Mesangial cell (primary cell): ENCODE measurements around the gene TSPAN32.

GRCh38 chr11:2300191-2300669 lies 1.5 kb downstream of the C11orf21 start:
- RAMPAGE, long total RNA = no peak

GRCh38 chr11:2301707-2302822 lies at the start of gene TSPAN32:
Gene TSPAN32, plus strand, starts transcription at chr11:2302013.
- RAMPAGE, long total RNA = no peak

- RAMPAGE, long total RNA = no peak
These were observed 2.4 kb upstream of the CD81 start for GRCh38 chr11:2374803-2375083.

DNA sequence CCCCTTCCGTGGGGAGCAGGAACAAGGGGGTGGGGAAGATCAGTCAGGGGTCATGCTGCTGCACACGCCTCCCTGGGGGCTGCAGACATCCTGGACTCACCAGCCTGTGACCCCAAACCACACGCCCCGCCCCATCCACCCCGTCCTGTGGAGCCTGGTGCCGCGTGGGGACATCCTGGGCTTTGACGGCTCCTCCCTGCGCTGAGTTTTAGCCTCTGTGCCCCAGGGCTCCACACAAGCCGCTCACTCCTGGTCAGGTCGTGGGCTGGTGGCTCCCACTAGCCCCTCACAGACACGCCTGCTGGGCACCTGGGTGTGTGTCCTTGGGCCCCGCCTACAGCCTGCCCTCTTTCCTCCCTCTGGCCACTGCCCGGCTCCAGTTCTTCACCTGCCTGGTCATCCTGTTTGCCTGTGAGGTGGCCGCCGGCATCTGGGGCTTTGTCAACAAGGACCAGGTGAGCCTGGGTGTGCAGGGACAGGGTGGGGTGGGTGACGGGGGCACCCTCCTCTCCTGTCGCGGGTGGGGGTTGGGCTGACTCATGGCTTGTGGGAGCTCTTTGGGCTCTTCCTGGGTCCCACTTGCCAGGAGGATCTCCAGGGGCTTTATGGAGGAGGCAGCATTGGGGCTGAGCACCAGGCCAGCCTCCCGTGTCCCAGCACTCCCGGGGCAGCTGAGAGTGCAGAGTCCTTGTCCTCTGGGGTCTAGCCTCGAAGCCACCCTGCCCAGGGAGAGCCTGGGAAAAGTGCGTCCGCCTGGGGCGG lies 5.8 kb upstream of the TSSC4 start:
- RAMPAGE, long total RNA = no peak

GRCh38 chr11:2575068-2575354 lies 130.2 kb downstream of the KCNQ1 start:
- RAMPAGE, long total RNA = no peak

GRCh38 chr11:2642317-2643257 lies 197.8 kb downstream of the KCNQ1 start:
- RAMPAGE, long total RNA = no peak

- RAMPAGE, long total RNA = no peak
These were observed 205.3 kb downstream of the KCNQ1 start for GRCh38 chr11:2649940-2650719.

DNA sequence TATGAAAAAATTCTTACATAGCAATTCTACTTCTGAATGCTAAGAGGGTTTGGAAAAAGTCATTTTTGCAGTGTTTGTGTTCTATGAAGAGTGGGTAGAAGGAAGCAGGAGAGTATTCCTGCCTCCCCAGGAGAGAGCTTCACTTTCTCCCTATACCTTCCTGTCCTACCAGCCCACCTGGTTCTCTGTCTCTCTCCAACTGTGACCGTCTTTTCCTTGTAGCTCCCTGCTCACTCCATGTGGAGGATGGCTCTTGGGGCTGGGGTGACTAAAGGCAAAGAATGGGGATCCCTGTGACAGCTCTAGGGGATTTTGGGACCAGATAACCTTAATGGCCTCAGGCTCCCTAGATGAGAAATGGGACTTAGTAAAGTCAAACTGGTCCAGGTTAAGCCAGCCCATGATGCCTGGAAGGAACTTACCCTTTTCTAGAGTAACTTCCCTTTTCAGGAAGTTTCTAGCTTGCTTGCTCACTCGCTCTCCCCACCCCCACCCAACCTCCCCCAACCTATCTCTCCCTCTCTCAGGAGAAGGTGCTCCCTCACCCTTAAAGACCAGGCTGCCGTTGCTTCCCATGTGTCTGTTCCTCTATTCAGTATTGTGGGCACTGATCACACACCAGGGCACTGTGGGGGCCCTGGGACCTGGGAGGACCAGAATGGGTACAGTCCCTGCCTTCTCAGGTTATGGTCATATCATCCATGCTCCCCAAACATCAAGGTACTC lies 204.3 kb downstream of the CDKN1C start:
- RAMPAGE, long total RNA = no peak

DNA sequence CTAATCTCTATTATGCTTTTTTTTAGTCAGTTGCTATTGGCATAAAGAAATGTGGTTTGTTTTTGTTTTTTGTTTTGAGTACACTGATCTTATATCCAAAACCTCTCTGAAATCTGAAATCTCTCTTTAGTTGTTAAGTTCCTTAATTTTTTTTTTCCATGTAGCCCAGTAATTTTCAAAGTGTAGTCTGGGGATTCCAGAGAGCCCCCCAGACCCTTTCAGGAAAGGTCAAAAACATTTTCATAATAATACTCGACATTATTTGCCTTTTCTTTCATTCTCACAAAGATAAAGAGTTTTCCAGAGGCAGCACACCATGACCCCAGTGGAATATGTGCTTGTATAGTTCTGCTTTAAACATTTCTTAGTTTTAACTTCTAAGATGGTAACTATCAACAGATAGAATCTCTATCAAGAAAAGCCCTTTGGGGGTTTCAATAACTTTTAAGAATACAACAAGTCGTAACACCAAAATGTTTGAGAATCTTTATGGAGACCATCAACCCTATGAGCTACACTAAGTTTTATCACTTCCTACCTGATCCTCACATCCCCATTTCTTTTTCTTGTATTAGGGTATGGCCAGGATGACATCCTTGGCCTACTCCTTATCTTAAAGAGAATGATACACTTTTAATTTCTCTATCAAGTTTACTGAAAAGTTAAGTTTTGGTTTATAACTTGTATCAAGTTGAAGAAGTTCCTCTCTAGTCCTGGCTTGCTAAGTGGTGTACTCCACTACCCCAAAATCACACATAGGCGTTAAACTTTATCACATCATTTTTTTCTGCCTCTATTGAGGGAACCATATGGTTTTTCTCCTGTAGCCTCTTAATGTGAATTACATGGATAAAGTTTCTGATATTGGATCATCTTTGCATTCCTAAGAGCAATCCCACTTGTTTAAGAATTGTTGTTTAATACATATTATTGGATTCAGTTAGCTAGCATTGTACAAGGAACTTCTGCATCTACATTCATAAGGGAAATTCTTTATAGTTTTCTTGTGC lies 188.4 kb downstream of the CDKN1C start:
- RAMPAGE, long total RNA = no peak

DNA sequence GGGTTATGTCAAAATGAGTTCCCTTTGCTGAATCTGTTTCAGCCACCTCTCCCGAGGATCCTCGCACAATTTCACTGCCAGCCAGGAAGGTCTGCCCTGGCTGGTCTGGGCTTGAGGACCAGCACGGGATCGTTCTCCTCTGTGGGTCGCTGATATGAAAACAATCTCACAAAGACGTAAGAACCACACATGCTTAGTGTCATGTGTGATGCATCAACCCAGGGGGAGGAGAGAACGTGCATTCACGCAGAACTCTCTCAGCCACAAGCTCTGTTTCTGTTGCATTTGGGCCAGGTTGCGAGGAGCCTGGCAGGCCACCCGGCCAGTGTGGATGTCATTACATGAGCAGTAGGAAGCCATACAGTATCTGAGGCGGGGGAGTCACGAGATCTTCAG lies 132.7 kb downstream of the CDKN1C start:
- RAMPAGE, long total RNA = no peak

DNA sequence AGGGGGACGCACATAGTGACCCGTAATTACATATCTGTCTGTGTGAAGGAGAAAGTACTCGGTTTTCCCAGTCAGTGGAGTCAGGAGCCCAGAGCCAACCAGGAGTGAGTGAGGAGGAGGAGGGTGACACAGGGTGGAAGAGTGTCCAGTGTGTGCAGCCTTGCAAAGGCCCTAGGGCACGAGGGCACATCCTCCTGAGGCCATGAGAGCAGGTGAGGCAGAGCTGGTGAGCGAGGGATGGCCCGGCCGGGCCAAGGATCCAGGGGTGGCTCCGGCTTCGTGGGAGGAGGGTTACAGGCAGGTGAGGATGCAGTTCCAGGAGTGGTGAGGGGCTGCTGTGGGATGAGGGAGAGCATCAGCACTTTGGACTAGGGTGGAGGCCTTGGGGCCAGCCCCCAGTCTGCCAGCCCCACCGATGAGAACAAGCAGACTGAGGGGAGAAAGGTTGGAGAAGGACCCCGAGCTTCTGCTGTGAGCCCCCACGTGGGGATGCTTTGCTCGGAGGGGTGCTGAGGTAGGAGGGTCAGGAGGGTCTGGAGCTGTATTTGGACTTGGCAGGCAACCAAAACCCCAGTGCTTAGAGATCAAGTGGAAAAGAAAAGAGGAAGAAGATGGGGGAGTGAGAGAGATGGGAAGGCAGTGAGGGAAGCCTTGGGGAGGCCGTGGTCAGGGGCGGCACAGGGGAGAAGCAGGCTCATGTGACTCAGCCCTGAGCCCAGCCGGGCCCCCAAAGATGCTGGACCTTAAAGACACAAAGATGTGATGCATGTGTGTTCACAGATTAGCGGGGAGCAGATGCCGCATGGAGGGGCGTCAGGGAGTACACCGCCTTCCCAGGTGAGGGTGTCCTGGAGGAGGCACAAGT lies 91.5 kb downstream of the CDKN1C start:
- RAMPAGE, long total RNA = no peak

- RAMPAGE, long total RNA = no peak
These were observed 2.9 kb downstream of the CDKN1C start for GRCh38 chr11:2882677-2883064.

- RAMPAGE, long total RNA = no peak
These were observed 2.5 kb downstream of the CDKN1C start for GRCh38 chr11:2883065-2883407.

DNA sequence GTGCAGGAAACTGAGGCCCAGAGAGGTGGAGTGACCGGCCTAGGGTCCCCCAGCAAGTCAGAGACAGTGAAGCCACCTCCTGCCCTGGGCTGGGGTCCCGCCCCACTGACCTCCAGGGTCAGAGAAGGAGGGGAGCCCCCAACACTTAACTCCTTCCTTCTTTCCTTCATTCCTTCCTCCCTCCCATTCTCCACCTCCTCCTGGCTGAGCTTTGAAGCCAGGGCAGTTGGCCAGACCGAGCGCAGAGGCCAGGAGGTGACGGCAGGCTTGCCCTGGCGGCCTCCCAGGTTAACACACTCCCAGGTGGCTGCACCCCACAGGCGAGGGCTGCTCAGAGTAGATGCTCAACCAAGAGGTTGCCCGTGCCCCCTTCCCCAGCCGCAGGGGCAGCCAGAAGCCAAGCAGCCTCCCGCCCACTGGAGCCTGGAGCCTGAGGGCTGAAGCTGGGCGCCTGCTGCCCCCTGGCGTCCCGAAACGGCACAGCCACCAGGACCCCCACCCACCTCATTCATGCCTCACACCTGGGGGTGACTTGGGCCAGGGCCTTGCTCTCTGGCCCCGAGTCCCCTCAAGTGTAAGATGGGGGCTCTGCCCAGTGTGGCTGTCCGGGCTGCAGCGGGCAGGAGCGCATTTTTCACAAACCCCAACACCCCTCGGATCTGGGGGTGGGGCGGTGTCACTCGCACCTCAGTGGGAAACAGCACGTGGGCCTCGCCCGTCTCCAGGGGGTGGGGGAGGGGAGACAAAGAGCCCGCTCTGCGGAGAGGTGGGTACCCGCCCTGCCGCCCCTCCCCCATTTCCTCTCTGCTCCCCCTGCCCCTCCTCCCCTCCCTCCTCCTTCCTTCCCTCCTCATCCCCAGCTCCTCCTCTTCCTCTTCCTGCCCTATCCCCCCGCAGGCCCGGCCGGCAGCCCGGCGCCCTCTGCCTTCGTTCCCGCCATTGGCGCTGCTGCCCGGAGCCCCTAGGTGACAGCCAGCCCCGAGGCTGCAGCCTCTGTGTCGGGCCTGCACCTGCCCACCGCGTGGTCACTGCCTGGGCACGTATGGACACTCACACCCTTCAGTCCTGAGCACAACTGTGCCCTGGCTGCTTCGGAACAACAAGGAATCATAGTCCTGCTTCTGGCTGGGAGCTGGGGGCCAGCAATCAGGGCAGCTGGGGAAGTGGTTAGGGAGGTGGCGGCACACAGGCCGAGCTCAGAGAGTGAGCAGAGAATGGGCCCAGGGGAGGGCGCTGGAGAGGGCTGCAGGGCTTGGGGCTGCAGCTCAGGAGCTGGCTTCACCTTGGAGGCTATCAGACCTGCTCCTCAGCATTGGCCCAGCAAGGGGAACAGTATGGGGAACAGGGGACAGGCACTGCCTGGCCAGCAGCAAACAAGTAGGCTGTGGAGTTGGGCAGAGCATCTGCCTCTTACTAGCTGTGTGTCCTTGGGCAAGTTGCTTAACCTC lies 6.7 kb upstream of the CDKN1C start:
- RAMPAGE, long total RNA = no peak

DNA sequence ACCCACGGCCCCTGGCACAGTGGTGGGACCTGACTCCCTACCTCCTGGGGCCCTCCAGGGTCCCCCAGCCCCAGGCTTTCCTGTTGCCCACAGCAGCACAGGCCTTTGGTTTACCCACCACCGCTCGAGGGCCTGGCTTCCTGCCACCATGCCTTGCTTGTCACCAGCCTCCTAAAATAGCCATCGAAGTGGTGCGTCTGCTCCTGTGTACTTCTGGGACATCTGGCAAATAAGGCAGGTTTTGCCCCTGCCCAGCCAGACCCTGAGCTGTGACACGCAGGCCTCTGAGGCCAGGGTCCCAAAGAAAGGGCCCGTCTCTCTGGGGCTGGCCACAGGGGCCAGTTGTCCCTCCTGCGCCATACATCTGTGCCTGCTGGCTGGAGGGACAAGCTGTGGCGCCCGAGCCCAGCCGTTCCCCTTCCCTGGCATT lies 12.5 kb downstream of the SLC22A18 start:
- RAMPAGE, long total RNA = no peak

GRCh38 chr11:2929461-2930029 lies 325 bp upstream of the PHLDA2 start:
- RAMPAGE, long total RNA = no peak

DNA sequence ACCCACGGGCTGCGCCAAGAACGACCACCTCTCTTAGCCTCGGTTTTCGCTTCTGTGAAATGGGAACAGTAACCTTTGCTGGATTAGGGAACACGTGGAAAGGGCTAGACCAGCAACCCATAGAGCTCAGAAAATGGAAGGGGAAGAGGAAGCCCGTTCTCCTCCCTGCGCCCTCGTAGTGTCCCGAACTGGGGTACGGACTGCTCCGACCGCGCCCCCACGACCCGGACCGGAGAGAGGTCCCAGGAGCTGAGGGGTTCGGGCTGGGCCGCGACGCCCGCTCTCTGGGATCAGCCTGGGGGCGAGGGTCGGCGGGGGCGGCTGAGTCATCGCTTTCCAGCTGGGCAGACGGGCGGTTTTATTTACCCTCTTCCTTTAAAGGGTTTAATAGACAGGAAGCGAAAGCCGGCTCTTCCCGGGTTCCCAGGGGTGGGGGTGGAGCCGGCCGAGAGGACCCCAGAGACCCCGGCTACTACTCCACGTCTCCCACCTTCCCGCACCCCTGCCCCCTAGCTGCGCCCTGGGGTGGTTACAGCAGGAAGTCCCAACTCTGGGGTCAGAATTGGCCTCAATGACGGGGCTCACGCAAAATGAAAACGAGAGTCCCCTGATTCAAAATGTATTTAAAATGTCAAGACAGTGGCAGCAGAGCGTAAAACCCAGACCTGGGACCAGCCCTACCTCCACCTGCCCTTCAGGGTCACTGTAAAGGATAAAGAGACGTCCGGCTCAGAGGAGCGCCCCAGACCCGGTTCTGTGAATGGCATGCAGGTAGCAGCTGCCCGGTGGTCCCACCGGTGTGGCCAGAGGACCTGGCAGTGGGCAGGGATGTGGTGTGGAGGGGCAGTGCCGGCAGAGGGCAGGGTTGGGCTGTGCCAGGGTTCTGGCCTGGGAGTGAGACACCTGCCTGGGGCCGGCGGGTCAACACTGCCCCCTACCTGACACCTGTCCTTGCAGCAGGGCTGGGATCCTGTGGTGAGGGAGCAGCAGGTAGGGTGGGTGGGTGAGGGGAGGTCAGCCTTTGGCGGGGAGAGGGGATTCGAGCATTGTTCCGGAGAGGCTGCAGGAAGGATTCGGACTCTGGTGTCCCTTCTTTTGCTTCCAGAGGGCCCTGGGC lies 1.2 kb upstream of the PHLDA2 start:
- RAMPAGE, long total RNA = no peak

DNA sequence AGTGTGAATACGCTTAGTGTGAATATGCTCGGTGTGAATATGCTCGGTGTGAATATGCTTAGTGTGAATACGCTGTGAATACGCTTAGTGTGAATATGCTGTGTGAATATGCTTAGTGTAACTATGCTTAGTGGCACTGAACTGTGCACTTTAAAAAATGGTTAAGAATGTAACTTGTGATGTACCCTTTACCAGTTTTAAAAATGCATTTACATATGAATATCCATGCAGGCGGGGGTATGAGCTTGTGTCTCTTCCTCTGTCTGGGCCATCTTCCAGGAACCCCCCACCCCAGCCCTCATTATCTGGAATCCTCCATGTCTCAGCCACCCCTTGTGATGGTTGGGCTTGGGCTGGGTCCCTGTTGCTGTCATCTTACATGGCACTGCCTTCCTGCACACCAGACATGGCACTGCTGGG lies 9.6 kb upstream of the PHLDA2 start:
- RAMPAGE, long total RNA = no peak

DNA sequence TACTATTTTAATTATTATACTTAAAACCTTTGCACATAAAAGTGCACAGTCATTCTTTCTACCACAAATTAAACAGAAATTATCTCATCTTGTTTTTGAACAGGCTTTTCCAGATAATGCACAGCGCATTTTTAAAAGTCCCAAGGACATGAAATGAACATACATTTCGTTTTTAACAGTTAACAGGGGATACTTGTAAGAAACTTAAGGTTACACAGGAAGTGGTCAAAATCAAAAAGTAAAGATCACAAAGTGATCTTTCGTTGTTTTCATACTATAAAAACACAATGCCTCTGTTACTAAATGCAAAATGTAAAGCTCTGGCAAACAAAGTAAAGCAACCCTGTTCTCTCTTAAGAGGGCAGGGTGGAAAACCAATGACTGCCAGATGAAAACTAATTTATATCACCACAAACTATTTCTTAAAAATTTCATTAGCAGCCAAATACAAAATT lies 3.5 kb downstream of the NAP1L4 start:
- RAMPAGE, long total RNA = no peak

GRCh38 chr11:3093688-3094014 lies 36.4 kb upstream of the CARS1 start:
- RAMPAGE, long total RNA = no peak